Measurements from ENCODE around the gene CD9.

DNA sequence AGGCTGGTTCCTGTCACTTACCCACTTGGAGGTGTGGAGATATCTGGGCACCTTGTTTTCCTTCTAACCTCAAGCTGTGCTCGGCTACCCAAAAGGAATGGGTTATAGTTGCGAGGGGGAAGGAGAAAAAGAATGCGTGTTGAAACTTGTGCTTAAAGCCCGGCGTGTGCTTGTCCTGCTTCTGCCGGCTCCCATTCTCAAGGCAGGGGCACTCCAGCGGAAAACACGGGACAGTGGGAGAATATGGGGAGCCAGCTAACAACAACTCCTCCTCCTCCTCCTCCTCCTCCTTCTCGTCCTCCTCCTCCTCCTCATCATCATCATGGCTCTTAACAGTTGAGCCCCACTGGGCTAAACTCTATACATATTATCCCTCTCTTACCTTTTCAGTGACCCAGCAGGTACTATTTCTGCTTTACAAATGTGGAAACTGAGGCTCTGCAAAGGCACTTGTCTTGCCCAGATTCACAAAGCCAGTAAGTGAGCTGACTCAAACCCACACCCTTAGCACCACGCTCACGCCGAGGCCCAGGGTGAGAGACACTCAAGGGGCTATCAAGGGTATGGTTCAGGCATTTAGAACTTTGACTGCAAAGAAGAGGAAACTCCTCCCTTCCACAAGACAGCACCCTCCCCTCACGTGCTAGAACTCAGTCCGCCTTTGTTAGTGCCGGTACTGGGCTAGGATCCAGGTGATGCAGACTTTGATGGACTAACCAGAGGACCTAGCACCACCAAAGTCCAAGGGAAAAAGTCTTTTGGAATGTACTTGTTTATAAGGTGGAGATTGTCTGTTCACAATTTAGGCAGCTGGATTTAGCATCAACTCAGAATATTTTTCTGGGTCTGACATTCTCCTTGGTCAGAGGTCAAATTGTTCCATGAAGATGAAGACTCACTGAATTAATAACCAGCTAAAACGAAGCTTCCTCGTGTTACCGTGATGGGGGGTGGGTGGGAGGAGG is 33.9 kb downstream of the VWF start:
- RRBS, result no CpG with 5 or more reads among the region's 18 CpGs

DNA sequence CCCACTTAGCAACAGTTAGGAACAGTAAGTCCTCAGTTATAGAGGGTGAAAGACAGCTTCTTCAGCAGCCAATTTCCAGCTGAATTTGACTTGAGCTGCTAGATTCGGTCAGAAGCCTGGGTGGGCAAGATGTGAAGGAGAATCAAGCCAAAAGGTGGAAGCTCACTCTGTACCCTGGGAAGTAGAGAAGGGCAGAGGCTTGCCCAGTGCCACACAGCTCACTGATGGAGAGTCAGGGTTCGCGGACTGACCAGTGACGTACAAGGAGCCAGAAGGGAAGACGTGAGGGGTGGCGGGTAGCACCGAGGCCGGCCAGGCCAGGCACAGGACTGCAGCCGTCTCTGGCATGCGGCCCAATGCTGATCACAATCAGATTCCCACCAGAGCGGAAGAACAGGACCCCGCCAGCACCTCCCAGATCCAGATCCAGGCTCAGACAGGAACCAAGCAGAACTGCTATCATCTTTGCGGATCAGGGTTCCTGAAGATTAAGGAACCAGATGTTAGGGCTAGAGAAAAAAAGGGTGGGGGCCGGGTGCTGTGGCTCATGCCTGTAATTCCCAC is 30.5 kb upstream of the VWF start:
- RRBS, result no CpG with 5 or more reads among the region's 14 CpGs

- RRBS, result no CpG with 5 or more reads among the region's 4 CpGs
Measured at GRCh38 chr12:6167114-6167666, 33.0 kb upstream of the CD9 start.

- RRBS, result 1% methylated on average over 8 of the region's 58 CpGs
Measured at GRCh38 chr12:6199226-6200298, 638 bp upstream of the CD9 start.

- RRBS, result 56% methylated on average over 28 of the region's 69 CpGs
Measured at GRCh38 chr12:6200299-6201120, at the start of gene CD9. Gene CD9 (plus strand): TSS chr12:6200400.

DNA sequence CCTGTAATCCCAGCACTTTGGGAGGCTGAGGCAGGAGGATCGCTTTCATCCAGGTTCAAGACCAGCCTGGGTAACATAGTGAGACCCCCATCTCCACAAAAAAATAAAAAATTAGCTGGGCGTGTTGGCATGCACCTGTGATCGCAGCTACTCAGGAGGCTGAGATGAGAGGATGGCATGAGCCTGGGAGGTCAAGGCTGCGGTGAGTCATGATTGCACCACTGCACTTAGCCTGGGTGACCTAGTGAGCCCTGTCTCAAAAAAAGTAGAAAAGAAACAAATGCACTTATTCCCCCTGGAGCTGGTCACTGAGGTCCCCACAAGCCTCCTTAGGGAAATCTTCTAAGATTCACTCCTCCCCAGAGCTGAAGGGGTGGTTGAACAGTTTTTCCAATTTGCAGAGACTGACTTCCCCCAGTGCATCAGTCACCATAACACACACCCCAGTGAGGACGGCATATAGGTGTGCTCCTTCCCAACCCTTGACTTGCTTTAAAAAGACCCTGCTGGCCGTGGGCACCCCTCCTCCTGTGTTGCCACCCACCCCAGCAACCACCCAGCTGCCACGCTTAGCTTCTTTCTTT is 1.7 kb downstream of the CD9 start:
- RRBS, result no CpG with 5 or more reads among the region's 7 CpGs

DNA sequence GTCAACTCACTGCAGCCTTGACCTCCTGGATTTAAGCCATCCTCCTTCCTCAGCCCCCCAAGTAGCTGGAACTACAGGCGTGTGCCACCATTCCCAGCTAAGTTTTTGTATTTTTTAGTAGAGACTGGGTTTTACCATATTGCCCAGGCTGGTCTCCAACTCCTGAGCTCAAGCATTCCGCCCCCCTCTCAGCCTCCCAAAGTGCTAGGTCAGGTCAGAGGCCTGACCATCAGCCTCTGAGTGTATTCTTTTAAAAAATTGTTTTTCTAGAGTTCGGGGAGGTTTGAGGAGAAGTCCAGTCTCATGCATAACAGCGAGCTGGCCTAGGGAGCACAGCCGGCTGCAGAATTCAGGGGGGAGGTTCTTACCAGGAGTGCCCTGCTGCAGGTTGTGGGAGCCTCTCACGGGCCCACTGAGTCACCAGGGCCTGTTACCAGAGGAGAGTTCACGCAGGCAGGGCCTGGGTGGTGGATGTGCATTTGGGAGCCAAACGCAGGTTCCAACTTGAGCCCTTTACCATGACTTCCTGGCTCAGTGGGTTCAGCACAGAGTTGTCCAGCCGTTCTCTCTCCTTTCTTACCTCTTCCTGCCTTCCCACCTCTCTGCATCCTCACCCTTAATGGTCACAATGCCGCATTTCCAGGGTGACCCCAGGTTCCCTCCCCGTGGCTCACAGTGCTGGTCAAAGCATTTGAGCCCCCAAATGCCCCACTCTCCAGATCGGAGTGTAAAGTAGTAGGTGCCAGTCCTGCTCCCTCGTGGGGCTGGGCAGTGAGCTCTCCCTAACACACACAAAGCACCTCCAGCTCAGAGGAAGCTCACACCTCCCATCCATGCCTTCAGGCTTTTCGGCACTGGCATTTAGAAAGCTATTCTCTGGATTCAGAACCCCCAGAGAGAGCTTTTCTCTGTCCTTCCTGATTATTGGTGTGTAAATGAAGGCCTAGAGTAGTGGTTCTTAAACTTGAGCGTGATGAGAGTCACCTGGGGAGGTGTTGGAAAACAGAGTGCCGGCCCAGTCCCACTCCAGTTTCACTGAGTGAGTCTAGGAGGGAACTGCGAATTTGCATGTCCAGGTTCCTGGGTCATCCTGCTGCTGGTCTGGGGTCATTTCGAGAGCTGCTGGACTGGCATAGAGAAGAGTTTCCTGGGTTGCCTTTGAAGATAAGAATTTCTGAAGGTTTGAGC is 14.6 kb downstream of the CD9 start:
- RRBS, result no CpG with 5 or more reads among the region's 18 CpGs

DNA sequence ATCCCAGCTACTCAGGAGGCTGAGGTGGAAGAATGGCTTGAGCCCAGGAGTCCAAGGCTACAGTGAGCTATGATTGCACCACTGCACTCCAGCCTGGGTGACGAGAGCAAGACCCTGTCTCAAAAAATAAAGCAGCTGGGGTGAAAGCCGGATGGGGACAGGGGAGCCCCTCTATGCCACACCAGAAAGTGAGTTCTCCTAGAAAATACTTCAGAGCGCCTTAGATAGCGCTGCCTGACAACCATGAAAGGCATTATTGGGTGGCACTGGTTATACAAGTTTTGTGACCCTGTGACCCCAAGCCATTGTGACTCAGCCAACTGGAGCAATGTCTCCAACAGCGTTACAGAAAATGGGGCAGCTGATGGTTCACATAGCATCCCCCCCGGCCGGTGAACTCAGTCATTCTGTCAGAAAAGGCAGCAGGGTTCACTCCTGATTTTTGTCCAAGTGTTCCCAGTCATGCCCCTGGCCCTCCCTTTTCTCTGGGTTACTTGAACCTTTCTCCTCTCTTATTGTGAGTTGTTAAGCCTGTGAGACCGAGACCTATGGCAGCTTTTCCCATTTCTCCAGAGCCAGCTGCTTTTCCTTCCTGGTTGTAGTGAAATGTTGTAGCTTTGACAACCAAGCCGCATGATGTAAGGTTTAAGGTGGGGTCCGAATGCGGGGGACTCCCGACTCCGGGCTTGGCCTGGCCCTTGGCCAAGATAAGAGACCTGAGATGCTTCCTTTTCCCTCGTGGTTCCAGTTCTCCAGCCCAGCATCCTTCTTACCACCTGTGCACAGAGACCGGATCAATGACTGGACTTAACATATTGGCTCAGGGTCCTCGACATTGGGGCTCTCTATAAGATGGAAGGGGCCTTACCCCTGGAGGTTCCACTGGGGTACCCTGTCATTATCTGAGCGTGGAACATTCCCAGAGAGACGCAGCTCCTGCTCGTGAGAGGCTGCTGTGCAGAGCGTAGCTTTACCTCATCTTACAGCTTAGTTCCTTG is 22.0 kb downstream of the CD9 start:
- RRBS, result 49% methylated on average over 2 of the region's 20 CpGs

- RRBS, result no CpG with 5 or more reads among the region's 13 CpGs
Measured at GRCh38 chr12:6228323-6228944, 28.2 kb downstream of the CD9 start.

- RRBS, result 2% methylated on average over 35 of the region's 91 CpGs
Measured at GRCh38 chr12:6278464-6279359, 31.8 kb upstream of the PLEKHG6 start.

DNA sequence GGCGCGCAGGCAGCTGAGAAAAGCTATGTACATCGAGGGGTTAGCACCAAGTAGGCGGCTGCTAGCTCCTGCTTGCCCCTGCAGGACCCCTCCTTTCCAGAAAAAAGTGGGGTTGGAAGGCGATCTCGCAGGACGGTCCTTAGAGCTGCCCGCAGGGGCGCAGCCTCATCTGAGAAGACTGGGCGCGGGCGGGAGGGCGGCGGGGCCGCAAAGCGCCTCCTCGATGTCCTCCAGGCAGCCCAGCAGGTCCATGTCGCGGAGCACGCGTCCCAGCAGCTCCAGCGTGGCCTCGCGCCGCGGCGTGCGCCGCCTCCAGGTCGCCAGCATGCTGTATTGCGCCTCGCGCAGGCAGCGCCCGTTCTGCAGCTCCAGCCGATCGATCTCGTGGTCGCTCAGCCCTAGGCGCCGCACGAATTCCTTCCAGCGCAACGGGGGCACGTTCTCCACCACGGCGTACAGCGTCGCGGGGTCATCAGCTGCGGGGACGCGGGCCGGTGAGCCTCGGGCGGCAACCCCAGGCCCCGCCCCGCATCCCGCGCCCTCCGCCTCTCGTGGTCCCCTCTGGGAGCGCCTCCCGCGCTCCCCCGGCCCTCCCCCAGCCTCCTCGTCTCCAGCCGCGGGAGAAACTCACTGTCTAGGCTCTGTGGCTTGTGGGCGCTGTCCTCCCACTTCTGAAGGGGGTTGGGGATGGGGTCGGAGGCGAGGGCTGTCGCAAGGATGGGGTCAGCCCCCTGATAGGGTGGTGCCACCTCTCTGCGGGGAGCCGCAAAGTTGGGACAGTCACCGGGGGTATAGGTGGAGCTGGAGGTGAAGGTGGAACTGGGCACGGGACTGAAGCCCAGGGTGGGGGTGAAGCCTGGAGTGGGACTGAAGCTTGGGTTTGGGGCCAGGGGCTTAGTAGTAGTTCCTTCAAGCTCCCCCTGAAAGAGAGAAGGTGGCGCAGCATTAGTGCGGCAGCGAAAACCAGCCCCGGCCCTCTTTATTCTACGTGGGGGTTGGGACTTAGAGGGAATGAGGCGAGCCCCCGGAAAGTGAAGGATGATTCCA is 12.4 kb downstream of the TNFRSF1A start:
- RRBS, result 100% methylated on average over 4 of the region's 84 CpGs

GRCh38 chr12:6345254-6346323 is 3.7 kb upstream of the TNFRSF1A start:
- RRBS, result no CpG with 5 or more reads among the region's 13 CpGs

DNA sequence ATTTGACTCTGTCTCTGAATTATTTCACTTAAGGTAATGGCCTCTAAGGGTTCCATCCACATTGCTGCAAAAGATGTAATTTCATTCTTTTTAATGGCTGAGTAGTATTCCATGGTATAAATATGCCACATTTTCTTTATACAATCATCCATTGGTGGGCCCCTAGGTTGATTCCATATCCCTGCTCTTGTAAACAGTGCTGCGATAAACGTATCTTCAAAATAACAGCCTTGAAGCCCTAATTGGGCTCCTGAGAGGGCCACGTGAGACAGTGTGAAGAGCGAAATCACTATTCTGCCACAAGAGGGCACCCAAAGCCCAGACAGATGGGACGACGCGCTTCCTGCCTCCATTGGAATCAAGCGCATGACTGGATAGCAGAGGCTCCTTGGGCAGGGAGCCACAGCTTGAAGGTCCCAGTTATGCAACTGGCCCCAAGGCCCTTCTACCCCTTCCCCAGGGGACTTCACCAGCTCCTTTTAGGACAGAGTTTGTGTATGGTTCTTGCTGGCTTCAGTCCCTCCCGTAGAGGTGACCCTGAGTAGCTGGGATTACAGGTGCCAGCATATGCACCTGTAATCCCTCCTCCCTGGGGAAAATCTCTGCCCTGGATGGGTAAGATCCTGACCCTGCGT is 21.2 kb upstream of the CD27 start:
- RRBS, result no CpG with 5 or more reads among the region's 10 CpGs

DNA sequence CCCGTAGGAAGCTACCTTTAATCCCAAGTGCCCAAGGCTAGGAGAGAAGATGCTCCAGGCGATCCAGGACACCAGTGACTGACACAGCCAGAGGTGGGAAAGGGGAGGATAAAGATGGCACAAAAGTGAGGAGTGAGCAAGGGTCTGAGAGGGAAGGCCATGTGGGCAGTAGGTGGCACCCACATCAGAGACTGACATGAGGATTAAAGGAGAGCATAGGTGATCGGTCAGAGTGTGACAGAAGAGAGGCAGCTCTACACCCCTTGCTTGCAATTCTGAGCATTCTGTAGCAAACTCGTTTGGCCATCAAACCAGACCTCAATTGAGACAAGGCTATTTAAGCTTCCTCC is 753 bp upstream of the CD27 start:
- RRBS, result no CpG with 5 or more reads among the region's 4 CpGs

GRCh38 chr12:6452238-6453427 is 791 bp downstream of the TAPBPL start:
- RRBS, result no CpG with 5 or more reads among the region's 24 CpGs

DNA sequence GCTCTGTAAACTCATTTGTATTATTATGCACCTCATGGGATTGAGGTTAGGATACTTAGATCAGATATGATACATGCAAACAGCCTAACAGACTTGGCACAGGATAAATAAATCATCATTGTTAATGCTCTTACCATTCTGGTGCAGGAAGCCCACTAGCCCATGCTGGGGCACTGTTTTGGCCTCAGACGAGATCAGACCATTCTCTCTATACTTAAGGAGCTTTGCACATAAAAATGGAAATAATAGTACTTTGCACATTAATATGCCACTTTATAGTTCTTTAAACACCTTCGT is 466 bp downstream of the NCAPD2 start:
- RRBS, result no CpG with 5 or more reads among the region's 2 CpGs

- RRBS, result no CpG with 5 or more reads among the region's 15 CpGs
Measured at GRCh38 chr12:6569748-6570594, 1.9 kb upstream of the NOP2 start.

DNA sequence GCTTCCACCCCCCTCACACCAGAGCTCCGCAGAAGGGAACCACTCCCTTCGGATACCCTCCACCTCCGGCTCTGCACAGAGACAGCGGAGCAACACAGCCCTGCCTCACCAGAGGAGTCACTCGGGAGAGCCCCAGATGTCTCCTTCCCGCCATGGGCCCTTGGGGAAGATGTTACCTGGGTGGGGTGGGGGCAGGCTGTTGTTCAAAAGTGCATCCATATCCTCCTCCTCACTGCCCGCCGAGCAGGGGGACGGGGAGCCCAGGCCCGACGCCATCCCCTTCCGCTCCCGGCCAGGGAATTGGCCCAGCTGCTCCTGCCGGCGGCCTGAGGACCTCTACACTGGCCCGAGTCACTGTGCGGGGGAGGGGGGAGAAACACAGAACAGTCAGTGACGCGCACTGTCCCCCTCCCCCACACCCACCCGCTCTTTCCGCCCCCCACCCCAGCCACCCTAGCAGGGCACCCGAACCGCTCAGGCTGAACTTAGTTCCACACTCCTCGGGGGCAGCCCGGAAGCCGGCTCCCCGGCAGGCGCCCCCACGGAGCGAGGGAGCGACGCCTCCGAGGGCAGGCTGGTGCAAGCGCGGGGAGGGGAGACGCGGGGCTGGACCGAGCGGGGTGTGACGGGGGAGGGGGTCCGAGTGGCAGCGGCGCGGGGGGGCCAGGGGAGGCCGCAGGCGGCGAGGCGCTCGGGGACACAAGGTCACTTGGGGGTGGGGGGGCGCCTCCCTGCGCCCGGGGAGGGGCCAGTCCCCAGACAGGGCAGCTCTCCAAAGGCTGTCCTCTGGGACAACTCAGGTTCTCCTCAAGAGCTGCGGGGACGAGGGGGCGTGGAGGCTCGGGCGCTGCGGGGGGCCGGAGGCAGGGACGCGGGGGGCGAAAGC is 838 bp downstream of the CHD4 start:
- RRBS, result 4% methylated on average over 5 of the region's 62 CpGs

GRCh38 chr12:6699664-6700603 is 681 bp downstream of the PIANP start:
- RRBS, result 47% methylated on average over 15 of the region's 69 CpGs

- RRBS, result no CpG with 5 or more reads among the region's 13 CpGs
Measured at GRCh38 chr12:6716559-6717242, 7.1 kb upstream of the COPS7A start.

Data from CMK (cell line).